Mesangial cell (primary cell): ENCODE results near the genes RAB19 and OR9A4.

GRCh38 chr7:139725828-139727054, 51.6 kb downstream of the HIPK2 start:
- RAMPAGE, long total RNA = no peak

DNA sequence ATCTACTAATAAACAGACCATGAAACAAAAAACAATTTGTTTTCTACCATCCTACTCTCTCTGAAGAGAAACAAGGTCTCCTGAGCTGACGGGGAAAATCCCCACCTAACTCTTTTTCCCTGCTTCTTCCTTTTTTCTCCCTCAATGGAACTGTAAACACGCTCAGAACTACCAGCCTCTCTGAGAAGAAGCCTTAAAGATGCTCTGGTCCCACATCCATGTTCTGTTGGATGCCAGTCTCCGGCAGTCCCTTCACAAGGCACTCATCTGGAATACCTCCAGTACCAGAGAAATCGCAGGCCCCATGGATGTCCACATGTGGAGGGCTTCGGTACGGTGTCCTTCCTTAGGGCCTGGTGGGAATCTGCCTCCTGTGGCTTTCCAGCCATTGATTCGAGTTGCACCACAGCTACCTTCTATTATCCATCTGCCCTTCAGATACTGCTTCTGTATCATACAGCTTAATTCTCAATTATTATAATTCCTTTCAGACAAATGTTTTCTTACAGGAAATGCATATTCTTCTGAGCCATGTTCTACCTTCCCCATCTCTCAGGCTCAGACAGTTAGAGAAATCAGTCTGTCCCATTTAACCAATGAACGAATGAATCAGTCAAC, 22.2 kb downstream of the HIPK2 start:
- RAMPAGE, long total RNA = no peak

GRCh38 chr7:140146538-140147547, 29.9 kb downstream of the KDM7A start:
- RAMPAGE, long total RNA = no peak

DNA sequence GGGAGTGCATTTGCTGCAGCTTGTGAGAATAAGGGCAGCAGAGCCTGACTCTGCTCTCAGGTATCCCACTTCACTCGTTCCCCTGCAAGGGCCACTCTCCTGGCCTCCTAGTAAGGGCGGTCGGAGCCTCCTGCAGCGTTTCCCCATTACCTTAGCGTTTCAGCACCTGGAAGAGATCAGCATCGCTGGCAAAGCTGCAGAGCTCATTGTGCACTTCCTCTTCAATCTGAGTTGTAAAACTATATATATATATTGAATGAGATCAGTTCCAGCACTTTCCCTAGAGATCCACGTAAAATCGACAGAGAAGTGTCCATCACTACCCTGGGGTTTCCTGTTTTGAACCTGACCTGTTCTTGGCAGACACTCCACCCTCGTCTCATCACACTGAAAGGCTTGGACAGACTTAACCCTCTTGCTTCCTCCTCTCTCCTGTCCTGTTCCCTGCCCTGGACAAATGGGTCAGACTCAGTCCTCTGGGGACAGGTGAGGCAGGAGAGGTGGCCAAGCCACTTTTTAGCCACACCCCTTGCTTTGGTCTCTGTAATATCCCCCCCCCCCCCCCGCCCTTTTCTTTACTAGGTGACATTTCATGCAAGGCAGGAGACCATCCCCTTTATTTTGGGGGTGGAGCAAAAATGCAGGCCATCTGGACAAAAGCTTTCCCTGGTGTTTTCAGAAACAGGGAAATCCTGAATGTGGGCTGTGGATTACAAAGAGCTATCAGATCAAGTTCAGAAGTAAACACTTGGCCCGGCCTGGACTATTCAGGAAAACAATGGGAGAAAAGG, 83.6 kb upstream of the KDM7A start:
- RAMPAGE, long total RNA = no peak

DNA sequence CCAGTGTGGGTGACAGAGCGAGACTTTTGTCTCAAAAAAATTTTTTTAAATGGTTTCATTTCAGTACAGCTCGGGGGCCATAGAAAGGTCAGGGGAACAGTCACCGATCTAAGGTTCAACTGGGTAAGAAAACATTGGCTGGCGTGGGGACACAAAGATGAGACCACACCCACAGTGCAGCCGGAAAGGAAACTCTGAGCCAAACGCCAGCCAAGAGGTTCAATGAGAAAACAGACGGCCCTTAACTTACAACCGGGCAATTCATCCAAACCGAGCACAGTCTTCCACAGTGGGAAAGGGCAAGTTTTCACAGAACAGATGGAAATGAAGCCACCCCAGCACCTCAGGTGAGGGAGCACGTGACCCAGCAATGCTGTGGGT, 65.1 kb downstream of the SLC37A3 start:
- RAMPAGE, long total RNA = no peak

GRCh38 chr7:140403711-140404831, at the start of gene RAB19:
RAB19 (plus strand) TSS chr7:140404058.
- RAMPAGE, long total RNA = no peak

GRCh38 chr7:140527252-140527723, 48.0 kb upstream of the MKRN1 start:
- RAMPAGE, long total RNA = start-site peak on the minus strand at chr7:140527506-140527527, 7 reads

- RAMPAGE, long total RNA = no peak
Observed at GRCh38 chr7:140540209-140540978, 61.1 kb upstream of the MKRN1 start.

GRCh38 chr7:140674351-140674721, 1.6 kb downstream of the ADCK2 start:
- RAMPAGE, long total RNA = no peak

DNA sequence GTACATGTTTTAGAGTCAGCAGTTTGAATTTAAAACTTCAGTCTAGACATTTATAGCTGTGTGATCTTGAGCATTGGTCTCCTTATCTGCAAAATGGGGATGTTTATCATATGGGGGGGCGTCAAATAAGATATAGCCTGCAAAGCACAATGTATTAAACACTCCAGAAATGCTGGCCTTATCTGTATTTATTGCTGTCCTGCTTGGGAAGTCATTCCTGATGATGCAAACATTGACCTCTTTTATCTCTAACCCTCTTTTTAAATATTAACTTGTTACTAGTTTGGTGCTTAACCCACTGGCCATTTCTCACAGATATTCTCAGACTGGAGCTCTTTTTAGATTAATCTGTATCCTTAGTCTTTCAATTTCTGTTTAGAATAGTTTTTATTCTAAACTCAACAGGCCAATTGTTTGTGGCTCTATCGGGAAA, 13.2 kb downstream of the MRPS33 start:
- RAMPAGE, long total RNA = no peak

DNA sequence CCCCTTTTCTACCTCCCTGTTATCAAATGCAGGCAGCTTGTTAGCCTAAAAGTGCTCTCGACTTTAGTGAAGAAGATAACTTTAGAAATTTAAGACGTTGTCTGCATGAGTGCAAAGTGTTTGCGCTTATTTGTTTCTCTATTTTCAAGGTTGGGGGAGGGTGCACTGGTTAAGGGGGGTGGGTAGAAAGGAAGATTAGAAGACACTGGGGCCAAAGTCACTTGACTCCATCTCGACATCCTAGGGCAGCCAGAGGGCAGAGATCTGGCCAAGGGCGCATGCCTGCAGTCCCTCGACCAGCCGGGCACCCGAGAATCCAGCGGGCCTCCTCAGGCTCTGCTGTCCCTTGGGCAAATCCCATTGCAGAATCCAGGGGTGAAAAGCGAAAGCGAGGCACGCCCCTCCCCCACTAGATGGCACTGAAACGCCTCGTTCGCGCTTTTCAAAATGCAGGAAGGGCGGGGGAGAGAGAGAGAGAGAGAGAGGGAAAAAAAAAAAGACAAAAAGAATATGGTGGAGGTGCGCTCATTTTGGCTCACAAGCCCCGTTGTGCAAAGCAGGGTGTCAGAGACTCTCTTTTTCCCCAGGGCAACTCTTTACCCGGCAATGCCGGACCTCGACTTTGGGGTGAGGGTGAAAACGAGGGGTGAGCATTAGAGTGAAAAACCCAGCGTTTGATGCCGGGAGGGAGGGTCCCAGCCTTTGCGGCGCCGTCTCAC, 2.7 kb upstream of the TMEM178B start:
- RAMPAGE, long total RNA = no peak

- RAMPAGE, long total RNA = no peak
Observed at GRCh38 chr7:141076349-141076761, 2.5 kb downstream of the TMEM178B start.

DNA sequence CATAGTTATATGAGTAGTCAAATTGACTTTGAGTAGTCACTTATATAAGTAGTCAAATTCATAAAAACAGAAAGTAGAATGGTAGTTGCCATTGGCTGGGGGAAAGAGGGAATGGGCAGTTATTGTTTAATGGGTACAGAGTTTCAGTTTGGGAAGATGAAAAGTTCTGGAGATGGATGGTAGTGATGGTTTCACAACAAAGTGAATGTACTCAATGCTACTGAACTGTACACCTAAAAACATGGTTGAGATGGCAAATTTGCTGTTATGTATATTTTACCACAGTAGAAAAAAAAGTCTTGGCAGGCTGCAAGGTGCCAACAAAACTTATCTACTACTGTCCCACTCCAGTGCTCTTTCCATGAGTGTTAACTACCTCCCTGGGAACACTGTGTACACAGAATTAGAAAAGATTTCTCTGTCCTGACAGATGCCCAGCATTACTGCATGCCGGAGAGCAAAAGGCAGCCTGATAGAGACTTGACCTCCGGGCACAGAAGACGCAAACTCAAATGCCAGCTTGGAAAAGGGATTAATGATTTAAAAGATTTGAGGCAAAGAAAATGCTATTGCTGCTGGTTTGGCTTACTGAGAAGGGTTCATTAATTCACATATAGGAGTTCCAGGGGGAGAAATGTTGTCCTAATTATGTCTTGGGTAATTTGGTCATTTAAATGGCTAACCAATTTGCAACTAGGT, 228.7 kb downstream of the TMEM178B start:
- RAMPAGE, long total RNA = no peak

- RAMPAGE, long total RNA = no peak
Observed at GRCh38 chr7:141585729-141586204, 34.6 kb downstream of the AGK start.

DNA sequence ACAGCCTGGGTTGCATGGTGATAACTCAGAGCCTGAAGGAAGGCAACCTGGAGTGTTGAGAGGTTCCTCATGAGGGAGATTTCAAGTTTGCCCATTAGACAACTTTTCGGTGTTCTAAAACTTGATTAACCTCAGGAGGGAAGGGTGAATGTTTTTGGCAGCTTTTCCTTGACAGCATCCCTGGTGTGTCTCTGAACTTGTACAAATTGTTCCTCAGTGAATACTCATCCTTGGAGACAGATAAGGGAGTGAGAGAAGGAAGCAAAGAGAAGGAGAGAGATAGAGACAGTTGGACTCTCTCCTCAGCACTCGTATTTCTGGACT, at the start of gene OR9A4:
Gene OR9A4 (plus strand): TSS at position 251 of the 324 bp plus-strand sequence.
- RAMPAGE, long total RNA = no peak

GRCh38 chr7:141975669-141976550, 2.3 kb upstream of the TAS2R38 start:
- RAMPAGE, long total RNA = no peak

DNA sequence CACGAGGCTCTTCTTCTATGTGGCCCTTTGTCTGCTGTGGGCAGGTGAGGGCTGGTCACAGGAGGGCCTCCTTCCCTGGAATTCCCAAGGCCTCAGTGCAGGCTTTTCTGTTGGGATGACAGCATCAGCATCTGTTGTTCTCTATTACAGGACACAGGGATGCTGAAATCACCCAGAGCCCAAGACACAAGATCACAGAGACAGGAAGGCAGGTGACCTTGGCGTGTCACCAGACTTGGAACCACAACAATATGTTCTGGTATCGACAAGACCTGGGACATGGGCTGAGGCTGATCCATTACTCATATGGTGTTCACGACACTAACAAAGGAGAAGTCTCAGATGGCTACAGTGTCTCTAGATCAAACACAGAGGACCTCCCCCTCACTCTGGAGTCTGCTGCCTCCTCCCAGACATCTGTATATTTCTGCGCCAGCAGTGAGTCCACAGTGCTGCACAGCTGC, 142.1 kb upstream of the PRSS58 start:
- RAMPAGE, long total RNA = no peak

- RAMPAGE, long total RNA = no peak
Observed at GRCh38 chr7:142496684-142497218, 238.9 kb upstream of the PRSS58 start.

- RAMPAGE, long total RNA = no peak
Observed at GRCh38 chr7:142711735-142712049, 37.6 kb upstream of the PRSS1 start.

- RAMPAGE, long total RNA = no peak
Observed at GRCh38 chr7:142796932-142797896, 26.4 kb downstream of the PRSS2 start.